Peritoneum (tissue), 1 donor: ENCODE data around the gene WASF1.

DNA sequence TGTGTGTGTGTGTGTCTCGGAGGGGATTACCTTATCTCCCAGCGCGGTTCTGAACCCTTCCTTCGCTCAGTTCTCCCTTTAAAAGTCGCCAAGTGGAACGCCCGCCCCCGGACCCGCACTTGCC lies 415 bp downstream of the PPIL6 start:
- PRO-cap = no peak

GRCh38 chr6:109791212-109791616 lies 100.1 kb downstream of the FIG4 start:
- PRO-cap = no peak

GRCh38 chr6:109892999-109893344 lies 85.1 kb upstream of the GPR6 start:
- PRO-cap = no peak

DNA sequence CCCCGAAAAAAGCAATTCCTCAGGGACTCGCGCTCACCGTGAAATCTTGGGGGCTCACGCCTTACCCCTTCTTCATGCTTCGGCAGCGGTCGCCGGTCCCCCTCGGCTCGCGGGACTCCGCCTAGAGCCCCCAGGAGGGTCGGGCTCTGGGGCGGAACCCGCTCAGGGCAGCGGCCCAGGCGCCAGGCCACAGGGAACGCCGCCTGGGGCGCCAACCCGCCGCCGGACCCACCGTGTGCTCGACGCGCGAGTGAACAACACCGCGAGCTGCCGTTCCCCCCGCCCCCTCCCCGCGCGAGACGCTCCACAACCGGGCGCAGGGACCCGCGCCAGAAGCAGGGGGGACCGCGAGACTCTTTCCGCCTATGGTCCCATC lies at the start of gene WASF1:
TSS of gene WASF1 (minus strand) at position 269 of the 376 bp plus-strand sequence.
- PRO-cap = no peak

DNA sequence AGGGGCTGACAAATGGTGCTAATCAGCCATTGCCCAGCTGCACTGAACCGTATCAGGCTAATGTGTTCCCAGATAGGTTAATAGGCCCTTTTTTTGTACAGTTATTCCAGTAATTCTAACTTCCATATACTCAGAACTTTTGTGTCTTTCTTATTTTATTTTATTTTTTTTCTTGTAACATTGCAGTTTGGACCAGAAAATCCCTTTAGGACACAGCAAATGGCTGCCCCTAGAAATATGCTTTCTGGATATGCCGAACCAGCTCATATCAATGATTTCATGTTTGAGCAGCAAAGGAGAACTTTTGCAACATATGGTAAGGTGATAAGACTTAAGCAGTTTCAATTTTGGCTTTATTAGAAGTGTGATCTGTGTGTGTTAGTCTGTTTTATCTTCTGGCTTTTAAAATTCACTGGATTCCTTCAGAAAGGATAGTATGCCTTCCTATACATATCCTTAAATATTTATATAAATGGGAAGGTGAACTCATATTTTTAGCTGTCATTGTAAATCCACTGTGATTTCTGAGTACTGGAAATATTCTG lies 21.2 kb downstream of the CDC40 start:
- PRO-cap = no peak

GRCh38 chr6:110287751-110288076 lies 70.4 kb downstream of the METTL24 start:
- PRO-cap = no peak

DNA sequence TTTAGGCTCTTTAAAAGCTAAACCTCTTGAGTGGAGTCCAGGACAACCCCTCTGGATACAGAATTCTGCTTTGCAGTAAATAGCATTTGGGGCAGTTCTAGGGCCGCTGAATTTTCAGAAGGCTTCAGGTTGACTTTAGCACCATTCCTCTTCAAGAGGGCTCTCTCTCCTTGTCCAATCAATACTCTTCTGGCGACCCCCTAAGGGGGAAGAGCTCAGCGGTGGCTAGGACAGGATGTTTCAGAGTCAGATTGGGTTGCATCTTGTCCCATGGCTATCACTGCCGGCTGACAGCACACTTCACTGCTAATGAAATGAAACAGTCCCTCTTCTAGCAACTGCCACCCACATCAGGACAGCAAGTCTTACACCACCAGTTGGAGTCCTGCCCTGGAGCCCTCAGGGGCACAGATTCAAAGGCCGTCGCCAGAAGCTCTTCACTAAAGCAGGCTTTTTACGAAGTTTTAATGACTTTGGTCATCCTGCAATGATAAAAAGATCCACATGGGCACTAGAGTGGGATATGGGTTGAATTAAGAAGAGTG lies 65.9 kb upstream of the SLC22A16 start:
- PRO-cap = no peak

DNA sequence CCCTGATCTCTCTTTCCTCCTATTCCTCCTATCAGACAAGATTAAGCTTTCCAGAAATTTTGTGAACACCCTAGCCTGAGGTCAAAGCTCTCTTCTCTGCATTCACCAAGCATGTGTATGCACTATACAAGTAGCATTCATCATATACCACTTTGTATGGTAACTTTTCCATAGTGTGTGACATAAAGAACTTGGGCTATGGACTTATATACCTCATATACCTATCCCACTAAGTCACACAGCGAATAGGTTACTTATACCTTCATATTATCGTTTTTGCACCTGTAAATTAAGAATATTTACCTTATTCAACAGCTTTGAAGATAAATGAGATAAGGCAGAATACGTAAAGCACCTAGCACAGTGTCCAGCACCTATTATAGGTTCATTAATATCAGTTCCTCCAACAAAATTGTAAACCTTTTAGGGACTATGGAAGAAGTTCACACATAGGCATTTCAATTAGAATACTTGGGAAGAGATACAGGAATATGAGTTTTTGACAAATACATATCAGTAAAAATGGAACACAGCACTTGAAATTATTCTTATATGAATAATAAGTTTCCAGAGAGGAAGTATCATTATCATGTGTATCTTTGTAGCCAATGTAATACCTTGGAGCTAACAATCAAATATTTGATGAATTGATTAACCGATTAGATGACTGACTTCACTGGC lies 52.8 kb downstream of the CDK19 start:
- PRO-cap = no peak

DNA sequence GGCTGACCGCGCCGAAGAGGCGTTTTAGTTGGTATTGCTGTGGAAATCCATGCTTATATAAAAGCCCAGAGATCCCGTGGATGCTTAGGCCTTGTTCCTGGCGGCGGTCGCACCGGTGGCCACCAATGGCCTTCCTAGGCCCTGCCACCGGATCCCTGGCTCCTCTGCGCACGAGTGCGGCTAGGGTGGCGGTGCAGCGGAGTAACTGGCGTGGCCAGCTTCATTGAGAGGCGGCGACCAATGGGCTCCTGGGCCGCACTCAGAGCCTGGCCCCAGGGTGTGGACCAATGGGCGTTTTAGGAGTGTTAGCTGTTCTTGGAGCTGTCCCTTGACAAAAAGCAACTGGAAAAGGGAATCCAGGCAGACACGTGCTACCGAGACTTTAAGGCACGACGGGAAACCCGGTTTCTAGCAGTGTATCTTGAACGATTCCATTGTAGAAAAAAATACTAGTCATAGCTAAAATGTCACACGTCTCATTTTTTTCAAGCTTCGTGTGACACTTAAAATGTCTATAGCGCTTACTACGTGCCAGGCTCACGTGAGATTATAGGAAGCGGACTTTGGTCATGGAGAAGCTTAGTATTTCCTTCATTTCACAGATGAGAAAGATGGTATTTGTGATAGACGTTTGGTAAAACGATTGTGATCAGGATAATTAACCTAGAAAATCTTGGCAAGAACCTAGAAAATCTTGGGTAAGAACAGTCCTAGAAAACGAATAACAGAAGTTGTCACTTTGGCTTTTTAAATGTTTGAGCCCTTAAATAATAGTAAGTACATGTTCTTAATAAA lies 1.8 kb downstream of the AMD1 start:
- PRO-cap = unidirectional peak, minus-strand start at position 176 of the sequence

- PRO-cap = no peak
Observed at GRCh38 chr6:110971367-110971857, 10.4 kb upstream of the RPF2 start.

DNA sequence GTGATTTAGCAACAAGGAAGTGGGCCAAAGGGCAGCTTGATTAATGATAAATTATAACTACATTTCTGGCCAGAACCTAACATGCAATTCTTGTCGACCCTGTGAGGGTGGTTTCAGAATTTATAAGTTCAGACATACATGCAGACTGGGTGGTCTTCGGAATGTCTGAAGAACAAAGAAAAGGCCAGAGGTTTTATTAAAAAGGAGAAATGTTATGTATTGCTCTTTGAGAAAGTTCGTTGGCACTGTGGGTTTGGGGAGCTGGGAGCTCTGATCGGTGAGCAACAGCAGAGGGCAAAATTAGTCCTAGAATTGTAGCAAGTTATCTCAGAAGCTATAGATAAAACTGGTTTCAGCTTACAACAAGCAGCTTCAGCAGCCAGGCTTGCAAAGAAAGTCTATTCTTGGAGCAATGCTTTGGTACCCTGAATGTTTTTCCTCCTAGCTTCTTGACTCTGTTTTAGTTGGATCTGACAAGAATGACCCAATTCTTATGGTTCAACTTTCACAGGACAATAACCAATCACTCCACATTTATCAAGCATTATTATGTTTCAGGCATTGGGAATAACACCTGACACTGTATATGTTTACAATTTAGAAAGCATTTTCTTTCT lies 50.9 kb downstream of the RPF2 start:
- PRO-cap = no peak

GRCh38 chr6:111374369-111374937 lies 108.6 kb downstream of the REV3L start:
- PRO-cap = no peak

DNA sequence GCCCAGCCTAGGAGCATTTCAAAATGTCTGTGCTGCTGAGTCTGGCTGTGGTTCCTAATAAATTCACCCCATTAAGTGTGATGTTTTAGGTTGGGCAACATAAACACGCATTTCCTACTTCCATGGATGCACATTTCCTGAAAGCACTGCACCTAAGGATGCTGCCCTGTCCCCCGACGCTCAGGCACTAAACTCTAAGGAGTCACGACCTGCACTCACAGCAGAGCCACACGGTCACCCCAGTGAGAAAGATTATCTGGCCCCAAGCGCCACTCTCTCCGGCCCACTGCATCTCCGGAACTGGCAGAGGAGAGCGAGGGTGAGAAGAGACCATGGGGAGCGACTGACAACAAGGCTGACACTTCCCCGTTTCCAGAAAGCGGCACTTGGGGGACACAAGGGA lies 1.1 kb downstream of the REV3L start:
- PRO-cap = no peak

- PRO-cap = bidirectional peak, plus-strand start at chr6:111483383, minus-strand start at chr6:111483162; bidirectional peak, plus-strand start at chr6:111483899, minus-strand start at chr6:111483711
Observed at GRCh38 chr6:111483349-111483998, 456 bp upstream of the REV3L start.

DNA sequence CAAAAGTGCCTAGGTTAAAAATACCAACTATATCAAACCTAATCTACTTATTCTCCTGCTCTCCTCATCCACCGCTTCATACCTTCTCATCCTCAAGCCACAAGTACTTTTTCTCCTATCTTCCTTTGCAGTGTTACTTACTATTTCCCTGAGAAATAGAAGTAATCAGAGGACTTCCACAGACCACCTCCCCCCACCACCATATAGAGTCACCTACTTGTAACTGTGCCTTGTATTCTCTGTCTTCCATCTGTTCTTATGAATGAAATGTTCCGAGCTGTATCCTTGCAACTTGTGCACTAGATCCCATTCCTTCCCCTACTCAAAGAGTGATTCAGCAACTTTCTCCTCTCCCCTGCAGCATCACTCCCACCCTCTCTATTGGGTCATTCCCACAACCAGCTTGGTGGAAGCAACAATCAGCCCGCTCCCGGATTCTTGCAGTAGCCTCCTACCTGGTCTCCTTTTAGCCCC lies 34.8 kb upstream of the REV3L start:
- PRO-cap = no peak

GRCh38 chr6:111551480-111552702 lies 53.8 kb downstream of the TRAF3IP2 start:
- PRO-cap = no peak

DNA sequence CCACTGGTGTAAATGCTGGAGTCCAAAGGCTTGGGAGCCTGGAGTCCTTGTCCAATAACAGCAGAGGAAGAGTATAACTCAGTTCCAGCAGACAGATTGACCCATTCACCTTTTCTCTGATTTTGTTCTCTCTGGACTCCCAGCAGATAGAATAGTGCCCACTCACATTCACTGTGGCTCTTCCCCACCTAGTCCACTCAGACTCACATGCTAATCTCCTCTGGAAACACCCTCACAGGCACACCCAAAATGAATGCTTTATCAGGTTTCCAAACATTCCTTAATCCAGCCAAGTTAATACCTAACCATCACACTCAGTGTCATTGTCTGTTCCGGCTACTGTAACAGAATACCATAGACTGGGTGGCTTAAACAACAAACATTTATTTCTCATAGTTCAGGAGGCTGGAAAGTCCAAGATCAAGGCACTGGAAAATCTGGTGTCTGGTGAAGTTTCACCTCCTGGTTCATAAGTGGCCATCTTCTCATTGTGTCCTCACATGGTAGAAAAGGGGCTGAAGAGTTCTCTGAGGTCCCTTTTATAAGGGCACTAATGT lies 5.1 kb upstream of the TRAF3IP2 start:
- PRO-cap = no peak

GRCh38 chr6:111620057-111620585 lies 14.4 kb upstream of the TRAF3IP2 start:
- PRO-cap = no peak

GRCh38 chr6:111631865-111632627 lies 26.4 kb upstream of the TRAF3IP2 start:
- PRO-cap = no peak

DNA sequence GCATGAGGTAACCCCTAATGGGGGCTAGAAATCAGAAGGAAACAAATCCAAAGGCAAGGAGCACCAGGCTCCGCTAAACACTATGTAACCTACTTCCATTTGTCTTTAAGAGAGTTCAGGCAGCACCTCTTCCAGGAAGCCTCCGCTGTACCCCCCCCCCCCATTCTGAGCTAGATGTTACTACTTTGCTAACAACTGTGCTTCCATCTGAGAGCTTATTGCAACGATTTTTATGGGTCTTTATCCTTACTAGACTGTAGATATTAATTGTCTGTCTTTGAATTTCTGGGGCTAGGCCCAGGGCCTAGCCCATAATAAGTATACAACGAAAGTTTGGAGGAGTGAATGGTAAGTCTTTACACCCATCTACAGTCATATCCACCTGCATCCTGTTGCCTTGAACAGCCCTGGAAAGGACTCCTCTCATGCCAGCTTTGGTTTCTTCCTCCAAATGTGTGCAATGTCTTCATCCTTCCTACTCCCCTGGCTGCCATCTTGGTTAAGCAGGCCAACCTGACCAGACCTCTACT lies 49.3 kb upstream of the TRAF3IP2 start:
- PRO-cap = no peak